Mesenteric fat pad (tissue), 1 donor: ENCODE results near the genes HMGB1, ALOX5AP, HSPH1 and STARD13.

DNA sequence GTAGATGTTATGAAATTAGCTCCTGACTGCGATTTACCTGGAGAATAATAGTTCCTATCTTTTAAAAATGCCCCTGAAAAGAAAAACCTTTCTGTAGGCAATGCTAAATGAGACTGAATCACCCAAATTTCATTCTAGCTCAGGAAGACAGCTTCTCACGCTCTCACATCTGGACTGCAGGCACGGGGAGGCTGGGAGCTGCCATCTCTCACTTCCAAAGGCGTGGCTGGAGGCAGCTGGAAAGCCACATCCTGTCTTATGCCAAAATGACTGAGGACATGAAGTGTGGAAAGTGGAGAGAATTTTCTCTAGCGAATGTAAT lies 58.0 kb upstream of the UBL3 start:
- PRO-cap = no peak

- PRO-cap = no peak
Observed at GRCh38 chr13:29999409-30000098, 149.1 kb upstream of the UBL3 start.

- PRO-cap = no peak
Observed at GRCh38 chr13:30376642-30377506, 45.4 kb upstream of the UBE2L5 start.

GRCh38 chr13:30465591-30466037 lies at the start of gene HMGB1:
Gene HMGB1 (minus strand): TSS chr13:30465936.
- PRO-cap = unidirectional peak, minus-strand start at chr13:30465683; unidirectional peak, minus-strand start at chr13:30465933

GRCh38 chr13:30657956-30658643 lies 40.4 kb downstream of the USPL1 start:
- PRO-cap = no peak

- PRO-cap = unidirectional peak, plus-strand start at chr13:30735578
Observed at GRCh38 chr13:30735209-30735830, at the start of gene ALOX5AP. Gene ALOX5AP (plus strand): TSS chr13:30735543.

DNA sequence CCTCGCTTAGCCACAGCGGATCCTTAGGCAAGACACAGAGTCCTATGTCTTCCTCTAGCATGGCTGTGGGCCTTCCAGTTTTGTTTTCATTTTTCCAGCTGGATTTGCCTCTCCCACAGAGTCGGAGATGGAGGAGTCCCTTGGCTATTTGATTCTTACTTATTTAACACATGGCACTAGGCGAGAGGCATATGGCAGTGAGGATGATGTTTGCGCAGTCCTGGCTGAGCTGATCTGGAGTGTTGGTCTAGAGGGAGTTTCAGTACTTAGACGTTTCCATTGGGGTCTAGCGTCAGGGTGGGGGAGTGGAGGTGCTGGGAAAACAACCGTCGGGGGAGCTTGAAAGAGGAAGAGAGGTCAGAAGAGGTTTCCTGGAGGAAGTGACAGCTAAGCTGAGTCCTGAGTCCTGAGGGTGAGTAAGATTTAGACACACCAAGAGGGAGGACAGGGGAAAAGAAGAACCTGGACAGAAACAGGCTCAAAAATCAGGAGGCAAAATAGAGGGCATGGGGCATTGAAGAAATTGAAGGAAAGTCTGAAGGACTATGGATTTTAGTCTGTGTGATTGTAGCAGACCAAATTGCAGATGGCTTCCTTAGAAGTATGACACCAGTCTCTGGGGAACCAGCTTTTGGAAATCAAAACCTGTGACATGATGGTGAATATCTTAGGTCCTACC lies 81.4 kb downstream of the ALOX5AP start:
- PRO-cap = no peak

DNA sequence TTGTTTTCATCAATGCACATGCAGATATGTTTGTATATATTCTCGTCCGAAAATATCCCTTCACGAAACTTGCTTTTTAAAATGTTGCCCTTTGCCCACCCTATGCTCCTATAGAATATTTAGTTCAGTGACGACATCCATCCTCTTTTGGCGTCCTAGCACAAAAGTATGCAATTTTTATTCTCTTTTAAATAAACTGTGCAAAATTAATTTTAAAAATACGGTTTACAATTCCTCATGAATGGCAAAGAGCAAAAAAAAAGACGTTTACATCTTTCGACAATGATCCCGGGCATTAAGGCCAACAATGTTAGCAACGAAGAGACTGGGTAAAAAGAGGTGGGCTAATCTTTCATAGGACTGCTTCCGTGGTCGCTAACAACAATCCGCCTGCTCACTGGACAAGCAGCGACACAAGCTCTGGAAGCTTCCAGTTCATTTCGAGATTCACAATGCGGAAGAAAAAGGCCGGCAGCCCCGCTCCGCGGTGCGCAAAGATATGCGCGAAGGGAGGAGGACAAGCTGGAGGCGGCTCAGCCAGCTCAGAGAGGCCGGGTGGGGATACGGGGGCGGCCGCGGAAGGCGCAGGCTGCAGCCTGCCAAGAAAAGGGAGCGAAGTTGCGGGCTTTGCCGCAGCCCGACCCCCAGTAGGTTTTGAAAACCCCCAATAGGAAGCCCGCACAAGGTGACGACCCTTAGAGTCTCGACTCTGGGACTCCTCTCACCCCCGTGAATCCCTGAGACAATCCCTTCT lies 995 bp downstream of the HSPH1 start:
- PRO-cap = bidirectional peak, plus-strand start at position 545 of the sequence, minus-strand start at position 326 of the sequence

DNA sequence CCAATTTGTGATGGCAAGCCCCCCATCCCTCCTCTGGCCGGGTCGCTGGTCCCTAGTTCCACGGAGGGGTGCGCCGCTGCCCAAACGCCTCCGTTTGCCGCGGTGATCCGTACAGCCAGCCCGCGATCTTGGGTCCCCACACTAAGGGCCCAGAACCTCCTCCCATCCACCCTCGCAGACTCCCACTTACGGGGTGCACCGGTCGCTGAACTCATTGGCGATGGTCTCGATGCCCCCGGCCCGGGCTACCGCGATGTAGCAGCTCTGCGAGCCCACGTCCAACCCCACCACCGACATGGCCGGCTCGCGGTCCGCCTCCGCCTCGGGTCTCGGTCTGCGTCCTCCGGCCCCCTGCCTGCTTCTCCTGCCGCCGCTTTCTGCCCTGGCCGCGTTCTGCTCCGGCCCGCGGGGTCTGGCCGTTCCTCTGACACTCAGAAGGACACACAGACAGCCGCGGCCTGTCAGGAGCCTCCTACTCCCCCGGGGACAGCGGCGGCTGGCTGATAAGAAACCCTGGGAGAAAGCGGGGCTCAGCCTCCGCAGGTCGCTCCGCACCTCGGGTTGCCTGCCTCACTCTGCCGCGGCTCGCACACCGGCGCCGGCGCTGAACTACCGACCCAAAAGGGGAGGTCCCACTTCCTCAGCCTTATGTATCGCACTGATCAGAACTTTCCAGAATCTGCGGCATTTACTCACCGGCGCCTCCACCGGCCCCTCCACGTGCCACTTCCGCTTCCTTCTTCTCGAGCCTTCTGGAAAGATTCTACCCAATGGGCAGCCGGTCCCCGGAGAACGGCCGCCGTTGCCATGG lies at the start of gene HSPH1:
Gene HSPH1, minus strand, starts transcription at position 619 of the 811 bp plus-strand sequence.
- PRO-cap = no peak

GRCh38 chr13:31208112-31208705 lies 8.4 kb downstream of the B3GLCT start:
- PRO-cap = no peak

- PRO-cap = no peak
Observed at GRCh38 chr13:31957205-31957756, 74.3 kb upstream of the FRY start.

- PRO-cap = no peak
Observed at GRCh38 chr13:32428739-32429570, 1.0 kb upstream of the N4BP2L1 start.

GRCh38 chr13:32471364-32471853 lies 43.5 kb upstream of the N4BP2L1 start:
- PRO-cap = no peak

DNA sequence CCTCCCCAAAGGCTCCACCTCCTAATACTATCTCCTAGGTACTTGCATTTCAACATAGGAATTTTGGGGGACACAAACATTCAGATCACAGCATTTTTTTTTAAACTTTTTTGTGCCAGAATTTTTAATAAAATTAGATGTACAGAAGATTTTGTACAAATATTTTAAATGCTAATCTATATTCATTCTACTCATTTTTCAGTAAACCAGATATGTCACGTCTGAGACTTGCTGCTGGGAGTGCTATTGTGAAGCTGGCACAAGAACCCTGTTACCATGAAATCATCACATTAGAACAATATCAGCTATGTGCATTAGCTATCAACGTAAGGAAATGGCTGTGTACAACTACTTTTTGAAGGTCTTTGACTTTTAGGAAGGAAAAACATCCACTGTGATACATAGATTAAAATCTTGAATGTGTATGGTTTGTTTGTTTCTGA lies 159.5 kb downstream of the PDS5B start:
- PRO-cap = no peak

GRCh38 chr13:33207297-33208015 lies 78.1 kb downstream of the STARD13 start:
- PRO-cap = no peak

GRCh38 chr13:33263990-33264541 lies 21.5 kb downstream of the STARD13 start:
- PRO-cap = no peak

DNA sequence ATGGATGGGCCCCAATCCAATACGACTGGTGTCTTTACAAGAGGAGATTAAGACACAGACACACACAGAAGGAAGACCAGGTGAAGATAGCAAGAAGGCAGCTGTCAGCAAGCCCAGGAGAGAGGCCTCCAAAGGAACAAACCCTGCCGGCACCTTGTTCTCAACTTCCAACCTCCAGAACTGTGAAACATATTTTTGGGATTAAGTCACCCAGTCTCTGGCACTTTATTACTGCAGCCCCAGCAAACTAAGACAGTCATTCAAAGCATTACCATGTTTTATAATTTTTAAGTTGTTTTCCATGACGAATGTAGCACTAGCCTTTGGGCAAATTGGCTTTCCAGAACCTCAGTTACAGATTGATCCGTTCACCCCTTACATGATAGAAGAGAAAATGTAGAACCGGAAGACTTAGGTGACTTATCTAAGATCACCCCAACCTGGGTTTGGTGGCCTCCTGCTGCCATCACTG lies 11.2 kb downstream of the STARD13 start:
- PRO-cap = no peak

DNA sequence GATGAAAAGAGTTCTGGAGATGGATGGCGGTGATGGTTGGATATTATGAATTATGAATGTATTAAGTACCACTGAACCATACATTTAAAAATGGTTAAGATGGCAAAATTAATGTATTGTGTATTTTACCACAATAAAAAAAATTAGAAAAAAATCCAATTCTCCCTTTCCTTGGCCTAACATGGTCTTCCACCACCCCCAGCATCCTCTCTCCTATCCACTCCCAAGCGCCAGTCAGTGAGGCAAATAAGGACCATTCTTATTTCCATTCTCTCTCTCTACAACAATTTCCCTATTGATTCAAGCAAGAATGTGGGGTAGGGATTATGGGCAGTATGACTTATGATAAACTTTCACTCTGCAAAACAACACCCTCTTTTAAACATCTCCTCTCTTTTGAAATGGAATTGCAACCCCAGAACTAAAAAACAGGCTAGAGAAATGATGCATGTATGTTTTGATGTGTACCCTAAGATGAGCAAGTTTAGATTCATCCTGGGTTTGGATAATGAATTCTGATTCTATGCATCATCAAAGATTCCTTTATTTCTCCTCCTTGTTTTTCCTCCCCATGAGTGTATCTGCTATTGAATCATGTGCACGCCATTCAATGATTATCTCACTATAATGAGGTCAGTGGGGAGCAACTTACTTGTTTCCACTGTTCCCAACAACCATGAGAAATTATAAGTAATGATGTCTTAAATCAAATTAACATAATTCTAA lies 3.5 kb downstream of the STARD13 start:
- PRO-cap = no peak

GRCh38 chr13:33283746-33284753 lies 1.5 kb downstream of the STARD13 start:
- PRO-cap = no peak

GRCh38 chr13:33285402-33286238 lies at the start of gene STARD13:
Gene STARD13 (minus strand): TSS chr13:33285755.
- PRO-cap = bidirectional peak, plus-strand start at chr13:33285890, minus-strand start at chr13:33285712